ENCODE measurements around a stretch of chr12.

- PRO-cap, result unidirectional peak, minus-strand start at chr12:73129617
These were observed 857.3 kb downstream of the TRHDE start for GRCh38 chr12:73129509-73129754.

DNA sequence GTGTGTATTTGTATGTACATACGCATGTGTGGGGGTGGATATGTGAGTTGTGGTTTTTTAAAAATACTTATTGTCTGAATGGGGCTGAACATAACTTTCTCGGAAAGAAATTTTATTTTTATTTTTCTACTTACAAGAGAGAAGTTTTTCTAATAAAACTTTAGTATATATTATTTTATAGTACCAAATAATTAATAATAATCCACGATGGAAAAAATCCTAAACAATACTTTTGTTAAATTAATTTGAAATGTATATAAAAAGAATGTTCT is 245.5 kb downstream of the KCNC2 start:
- PRO-cap, result no peak

DNA sequence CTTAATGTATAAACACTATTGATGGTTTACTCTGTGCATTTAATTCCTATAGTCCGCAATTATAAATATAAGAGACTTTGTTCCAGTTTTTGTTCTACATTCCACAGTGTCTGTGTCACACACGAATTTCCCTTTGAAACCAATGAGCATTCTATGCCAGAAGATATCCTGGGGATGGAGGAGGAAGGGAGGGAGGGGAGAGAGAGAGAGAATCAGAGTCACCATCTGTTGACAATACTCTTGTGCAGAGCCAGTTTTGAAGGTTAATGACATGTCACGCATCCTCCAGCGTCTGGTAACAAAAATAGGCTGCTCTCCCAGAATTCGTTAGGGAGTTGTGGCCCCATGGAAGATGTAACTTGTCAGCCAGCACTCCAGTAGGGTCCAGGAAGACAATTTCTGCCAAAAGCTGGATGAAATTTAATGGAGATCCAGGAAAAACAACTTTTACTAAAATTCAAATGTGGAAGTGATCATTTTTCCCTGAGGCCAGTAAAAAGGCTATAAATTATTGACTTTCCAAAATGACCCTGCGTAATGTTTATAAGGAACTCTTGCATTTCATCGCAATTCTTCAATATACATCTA is 213.6 kb upstream of the KRR1 start:
- PRO-cap, result no peak

- PRO-cap, result no peak
These were observed 221.6 kb upstream of the KRR1 start for GRCh38 chr12:75732926-75733557.

- PRO-cap, result no peak
These were observed 271.7 kb upstream of the KRR1 start for GRCh38 chr12:75783078-75783553.

GRCh38 chr12:75964190-75964705 is 120.2 kb downstream of the NAP1L1 start:
- PRO-cap, result no peak

GRCh38 chr12:76079802-76080484 is 4.5 kb downstream of the NAP1L1 start:
- PRO-cap, result no peak

- PRO-cap, result no peak
These were observed 756 bp upstream of the NAP1L1 start for GRCh38 chr12:76085307-76085574.

GRCh38 chr12:76487293-76487805 is 72.2 kb downstream of the OSBPL8 start:
- PRO-cap, result no peak

DNA sequence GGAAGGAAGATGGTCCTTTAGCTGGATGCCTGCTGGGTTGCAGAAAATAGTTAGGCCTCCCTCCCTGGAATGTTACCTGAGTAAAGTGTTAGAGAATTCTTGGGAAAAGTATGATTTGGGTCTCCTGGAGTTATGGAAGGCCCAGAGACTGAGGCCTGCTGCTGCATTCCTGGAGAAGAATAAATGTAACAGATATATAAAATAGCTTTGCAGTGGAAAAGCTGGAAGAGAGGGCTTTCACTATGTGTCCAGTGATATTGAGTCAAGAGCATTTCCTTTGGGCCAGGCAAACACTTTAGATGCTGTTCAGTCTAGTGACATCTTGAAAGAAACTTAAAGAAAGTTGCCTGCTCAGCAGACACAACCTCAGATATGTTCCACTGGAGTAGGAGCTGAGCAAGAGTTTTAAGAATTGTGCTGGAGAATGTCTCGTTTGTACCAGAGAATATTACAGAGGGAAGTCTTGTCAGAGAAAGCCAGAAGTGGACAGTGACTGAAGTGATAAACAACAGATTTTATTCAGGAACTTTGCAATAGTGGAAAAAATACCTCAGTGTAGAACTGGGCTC is 18.4 kb downstream of the ZDHHC17 start:
- PRO-cap, result no peak

DNA sequence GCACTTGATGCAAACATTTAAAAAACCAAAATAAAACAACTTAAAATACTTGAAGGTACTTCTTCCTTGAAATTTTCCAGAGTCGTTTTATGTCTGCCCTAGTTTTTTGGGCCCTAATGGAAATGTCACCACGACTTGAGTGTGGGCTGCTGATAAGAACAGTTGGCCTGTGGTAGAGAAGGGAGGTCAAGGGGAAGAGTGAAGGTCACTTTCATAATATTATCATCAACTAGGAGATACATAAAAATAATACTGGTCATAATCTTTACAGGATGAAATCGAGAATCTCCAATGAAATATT is 23.1 kb downstream of the ZDHHC17 start:
- PRO-cap, result no peak

DNA sequence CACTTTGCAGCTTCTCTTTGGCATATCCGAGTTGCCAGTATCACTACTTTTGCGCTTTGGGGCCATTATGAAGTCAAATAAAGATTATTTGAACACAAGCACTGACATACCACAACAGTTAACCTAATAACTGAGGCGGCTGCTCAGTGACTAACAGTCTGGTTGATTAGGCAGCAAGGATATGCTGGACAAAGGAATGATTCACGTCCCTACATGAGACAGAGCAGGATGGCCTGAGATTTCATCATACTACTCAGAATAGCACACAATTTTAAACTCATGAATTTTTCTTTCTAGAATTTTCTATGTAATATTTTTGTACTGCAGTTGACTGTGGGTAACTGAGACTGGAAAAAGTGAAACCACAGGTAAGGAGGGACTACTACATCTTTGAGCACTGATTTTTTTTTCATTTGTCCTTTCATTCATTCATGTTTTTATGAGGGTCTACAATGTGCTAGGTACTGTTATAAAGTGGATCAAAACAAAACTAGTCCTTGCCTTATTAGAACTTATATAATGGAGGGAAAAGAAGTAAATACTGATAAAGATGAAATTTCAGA is 57.0 kb upstream of the E2F7 start:
- PRO-cap, result no peak

- PRO-cap, result no peak
These were observed 323.1 kb upstream of the NAV3 start for GRCh38 chr12:77507625-77507865.

- PRO-cap, result no peak
These were observed 206.2 kb downstream of the NAV3 start for GRCh38 chr12:78036826-78037443.

- PRO-cap, result no peak
These were observed 462.6 kb downstream of the NAV3 start for GRCh38 chr12:78293196-78293824.

- PRO-cap, result no peak
These were observed 319.2 kb downstream of the SYT1 start for GRCh38 chr12:79183697-79184176.

DNA sequence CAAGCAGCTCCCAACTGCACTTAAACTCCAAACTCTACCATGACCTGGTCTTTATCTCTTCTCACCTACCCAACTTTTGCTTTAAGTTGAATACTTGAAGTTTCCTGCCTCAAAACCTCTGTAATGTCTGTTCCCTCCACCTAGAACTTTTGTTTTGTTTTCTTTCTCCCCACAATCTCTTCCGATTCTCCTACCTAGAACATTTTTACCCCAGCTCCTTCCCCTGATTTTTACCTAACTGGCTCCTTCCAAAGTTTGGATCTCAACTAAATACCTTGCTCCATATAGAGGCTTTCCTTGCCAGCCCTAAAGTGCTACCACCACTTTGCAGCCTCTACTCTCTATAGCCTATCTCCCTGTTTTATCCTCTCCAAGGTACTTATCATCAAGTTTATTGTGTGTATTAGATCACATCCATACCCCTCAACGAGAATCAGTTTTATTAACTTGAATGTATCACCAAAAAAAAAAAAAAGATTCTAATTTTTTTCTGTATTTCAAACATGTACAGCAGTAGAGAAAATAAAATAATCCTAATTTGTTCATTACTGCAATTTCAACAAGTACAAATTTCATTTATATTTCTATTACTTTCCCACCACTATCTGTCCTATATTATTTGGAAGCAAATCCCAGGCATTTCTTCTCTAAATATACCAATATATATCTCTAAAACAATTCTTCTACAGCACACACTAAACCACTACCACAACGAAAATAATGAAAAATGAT is 18.3 kb downstream of the PAWR start:
- PRO-cap, result no peak

DNA sequence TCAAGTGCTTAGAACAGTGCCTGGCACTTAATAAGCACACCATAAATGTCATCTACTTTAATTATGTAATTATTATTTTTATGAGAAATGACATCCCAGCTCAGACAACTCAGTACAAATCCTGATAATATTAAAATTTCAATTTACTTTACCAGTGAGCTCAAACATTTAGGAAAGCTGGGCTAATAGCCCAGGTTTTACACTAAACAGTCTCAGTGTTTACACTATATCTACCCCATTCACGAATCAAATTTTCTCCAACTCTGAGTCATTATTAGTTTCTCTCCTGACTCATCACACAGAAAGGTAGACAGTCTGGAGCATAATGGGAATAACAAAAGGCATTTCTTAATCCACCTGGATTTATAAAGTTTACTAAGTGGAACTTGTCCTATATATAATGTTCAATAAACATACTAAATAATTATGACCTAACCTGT is 5.7 kb downstream of the PAWR start:
- PRO-cap, result no peak

DNA sequence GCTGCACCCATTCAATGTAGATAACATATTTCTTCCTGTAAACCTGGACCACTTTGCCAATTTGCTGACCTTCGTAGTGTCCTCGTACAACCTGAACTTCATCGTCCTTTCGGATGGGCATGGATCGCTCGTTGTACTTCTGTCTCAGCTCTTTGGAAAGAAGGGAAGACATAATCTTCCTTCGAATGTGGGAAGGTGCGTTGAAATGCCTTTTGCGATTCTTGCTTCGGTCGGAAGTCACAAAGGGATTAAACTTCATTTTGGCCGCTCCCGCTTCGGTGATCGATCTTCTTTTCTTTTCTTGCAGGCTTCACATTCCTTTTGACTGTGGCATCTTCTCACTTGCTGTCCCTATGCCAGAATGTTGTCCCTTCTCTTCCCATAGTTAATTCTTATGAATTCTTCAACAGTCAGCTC is 3.7 kb downstream of the OTOGL start:
- PRO-cap, result no peak

- PRO-cap, result no peak
These were observed 72.4 kb upstream of the MYF6 start for GRCh38 chr12:80634932-80635443.